IMR-90 (cell line): ENCODE measurements around a stretch of chr10.

DNA sequence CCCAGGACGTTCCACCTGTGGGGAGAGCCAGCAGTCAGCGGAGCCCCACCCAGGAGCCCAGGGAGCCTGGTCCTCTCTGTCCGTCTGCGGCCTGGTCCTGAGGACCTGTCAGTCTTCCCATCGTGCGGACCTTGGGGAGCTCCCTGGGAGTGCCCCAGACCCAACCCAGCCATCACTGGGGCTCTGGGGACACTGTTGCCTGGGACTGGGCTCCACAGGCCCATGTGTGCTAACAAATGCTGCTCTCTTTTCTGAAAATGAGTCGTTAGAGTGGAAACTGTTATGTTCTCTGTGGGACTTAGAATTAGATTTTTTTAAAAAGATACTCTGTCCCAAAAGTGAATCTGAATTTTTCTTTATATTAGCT lies 143.9 kb downstream of the WDR37 start:
- RRBS, result no CpG with 5 or more reads among the region's 7 CpGs
CAGE:
- cytosol, long polyA plus RNA, result no peak
- long polyA plus RNA, result no peak
- nucleus, long polyA plus RNA, result no peak

- RRBS, result no CpG with 5 or more reads among the region's 13 CpGs
CAGE:
- cytosol, long polyA plus RNA, result no peak
- long polyA plus RNA, result no peak
- nucleus, long polyA plus RNA, result no peak
Observed at GRCh38 chr10:2781581-2782019, 285.7 kb upstream of the PFKP start.

DNA sequence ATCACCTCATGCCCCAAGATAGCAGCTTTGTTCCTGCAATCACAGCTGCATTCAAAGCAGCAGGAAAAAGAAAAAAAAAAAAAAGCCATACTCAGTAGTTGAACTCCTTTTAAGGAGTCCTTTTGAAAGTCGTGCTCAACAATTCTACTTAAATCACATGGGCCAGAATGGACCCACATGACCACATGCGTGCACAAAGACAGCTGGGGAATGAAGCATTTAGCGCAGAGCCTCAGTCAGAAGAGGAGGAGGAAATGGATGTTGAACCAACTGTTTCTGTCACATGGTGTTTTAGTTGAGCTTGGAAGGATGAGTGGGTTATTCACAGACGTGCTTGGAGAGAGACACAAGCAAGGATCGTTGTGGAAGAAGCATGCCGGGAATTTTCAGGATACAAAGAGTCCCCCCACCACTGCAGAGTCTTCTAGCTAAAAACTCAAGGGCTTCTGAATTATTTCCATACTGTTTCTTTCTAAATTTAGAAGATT lies 13.0 kb upstream of the PFKP start:
- RRBS, result no CpG with 5 or more reads among the region's 6 CpGs
CAGE:
- cytosol, long polyA plus RNA, result no peak
- long polyA plus RNA, result no peak
- nucleus, long polyA plus RNA, result no peak

GRCh38 chr10:3090816-3091264 lies 23.5 kb downstream of the PFKP start:
- RRBS, result no CpG with 5 or more reads among the region's 5 CpGs
CAGE:
- cytosol, long polyA plus RNA, result no peak
- long polyA plus RNA, result no peak
- nucleus, long polyA plus RNA, result no peak

GRCh38 chr10:3197314-3198191 lies 25.0 kb upstream of the PITRM1 start:
- RRBS, result 7% methylated on average over 5 of the region's 27 CpGs
CAGE:
- cytosol, long polyA plus RNA, result no peak
- long polyA plus RNA, result no peak
- nucleus, long polyA plus RNA, result no peak

DNA sequence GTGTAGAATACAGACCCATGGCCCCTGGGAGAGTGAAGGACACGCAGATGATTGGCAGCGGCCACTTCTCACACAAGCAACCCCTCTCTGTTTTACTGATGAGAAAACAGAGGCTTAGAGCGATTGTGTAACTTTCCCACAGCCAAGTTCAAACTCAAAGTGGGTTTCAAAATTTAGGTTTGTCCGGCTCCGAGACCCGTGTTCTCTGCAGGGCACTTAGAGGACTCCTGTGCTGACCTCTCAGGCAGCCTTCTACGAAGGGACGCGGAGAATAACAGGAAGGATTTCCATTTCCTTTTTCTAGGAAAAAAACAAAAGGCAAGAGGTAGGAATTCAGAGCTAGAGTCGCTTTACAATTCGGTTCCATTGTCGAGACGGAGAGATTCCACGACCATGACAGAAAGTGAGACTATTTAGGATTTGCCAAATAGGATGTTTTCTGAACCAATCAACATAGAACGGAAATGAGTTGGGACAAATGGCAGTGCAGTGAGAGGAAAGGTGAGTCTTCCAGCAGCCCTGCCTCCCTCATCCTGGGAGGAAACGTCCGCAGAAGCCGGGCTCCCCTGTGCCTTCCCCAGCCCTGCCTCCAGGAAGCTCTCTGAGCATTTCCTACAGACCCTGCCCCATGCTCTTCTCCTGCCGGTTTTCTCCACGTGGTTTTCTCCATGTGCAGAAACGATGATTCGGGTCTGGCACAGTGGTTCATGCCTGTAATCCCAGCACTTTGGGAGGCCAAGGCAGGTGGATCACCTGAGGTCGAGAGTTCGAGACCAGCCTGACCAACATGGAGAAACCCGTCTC lies 67.8 kb upstream of the PITRM1 start:
- RRBS, result 94% methylated on average over 2 of the region's 25 CpGs
CAGE:
- cytosol, long polyA plus RNA, result no peak
- long polyA plus RNA, result no peak
- nucleus, long polyA plus RNA, result no peak

DNA sequence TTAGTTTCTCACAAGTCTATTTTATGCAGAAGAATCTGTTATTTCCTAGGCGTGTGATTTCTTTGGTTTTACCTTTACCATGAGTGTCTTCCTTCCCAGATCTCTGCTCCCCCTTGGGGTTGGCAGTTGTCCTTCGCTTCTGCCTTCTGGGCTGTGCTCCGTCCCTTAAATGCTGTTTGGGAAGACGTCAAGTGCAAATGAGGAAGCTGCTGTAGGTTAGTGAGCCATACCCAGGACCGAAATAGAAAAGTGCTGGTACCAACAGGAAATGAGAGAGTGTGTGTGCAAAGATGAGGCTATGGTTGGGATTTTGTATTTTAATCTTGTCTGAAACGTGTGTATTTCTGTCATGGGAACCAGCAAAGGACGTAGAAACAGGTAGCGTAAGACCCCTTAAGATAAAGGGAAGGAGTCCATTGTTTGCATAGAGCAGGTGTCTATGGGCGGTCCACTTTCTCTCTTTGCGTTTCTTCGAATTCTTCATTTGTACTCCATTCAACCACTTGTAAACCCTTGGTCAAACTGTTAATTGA lies 299.7 kb downstream of the KLF6 start:
- RRBS, result no CpG with 5 or more reads among the region's 11 CpGs
CAGE:
- cytosol, long polyA plus RNA, result no peak
- long polyA plus RNA, result no peak
- nucleus, long polyA plus RNA, result no peak

DNA sequence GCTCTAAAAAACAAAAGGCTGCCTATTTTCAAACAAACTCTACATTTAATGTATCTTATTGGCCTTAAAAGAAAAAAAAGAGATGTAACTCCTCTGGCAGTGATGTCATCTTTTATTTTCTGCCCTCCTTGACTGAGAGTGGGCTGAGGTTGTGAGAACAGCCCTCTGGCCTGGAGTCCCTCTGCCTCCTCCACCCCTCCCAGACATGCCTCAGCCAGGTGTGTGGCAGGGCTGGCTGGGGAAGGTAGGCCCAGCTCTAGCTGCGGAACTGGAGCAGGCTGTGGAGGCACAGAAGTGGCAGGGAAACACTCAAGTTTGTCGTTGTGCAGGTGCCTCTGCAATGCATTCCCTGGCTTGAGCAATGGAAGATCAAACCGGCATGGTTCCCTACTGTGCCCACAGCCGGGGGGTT lies 9.1 kb downstream of the KLF6 start:
- RRBS, result no CpG with 5 or more reads among the region's 4 CpGs
CAGE:
- cytosol, long polyA plus RNA, result no peak
- long polyA plus RNA, result no peak
- nucleus, long polyA plus RNA, result no peak

DNA sequence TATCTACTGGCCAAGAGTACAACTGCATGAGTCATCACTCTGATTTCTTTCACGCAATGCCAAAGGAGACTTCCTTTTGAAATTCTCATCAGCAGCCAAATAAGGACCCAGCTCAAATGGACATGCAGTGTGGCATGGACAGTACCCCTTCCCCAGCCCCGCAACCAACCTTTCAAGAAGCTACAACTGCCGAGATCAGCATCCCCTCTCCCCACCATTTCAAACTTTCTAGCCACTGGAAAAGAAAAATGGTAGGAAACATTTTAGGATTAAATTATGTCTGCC lies 2.0 kb downstream of the KLF6 start:
- RRBS, result no CpG with 5 or more reads among the region's 3 CpGs
CAGE:
- cytosol, long polyA plus RNA, result no peak
- long polyA plus RNA, result no peak
- nucleus, long polyA plus RNA, result start-site peak on the plus strand centred at position 34 of the sequence, 322 bp wide, 11 and 25 reads in 2 replicates

DNA sequence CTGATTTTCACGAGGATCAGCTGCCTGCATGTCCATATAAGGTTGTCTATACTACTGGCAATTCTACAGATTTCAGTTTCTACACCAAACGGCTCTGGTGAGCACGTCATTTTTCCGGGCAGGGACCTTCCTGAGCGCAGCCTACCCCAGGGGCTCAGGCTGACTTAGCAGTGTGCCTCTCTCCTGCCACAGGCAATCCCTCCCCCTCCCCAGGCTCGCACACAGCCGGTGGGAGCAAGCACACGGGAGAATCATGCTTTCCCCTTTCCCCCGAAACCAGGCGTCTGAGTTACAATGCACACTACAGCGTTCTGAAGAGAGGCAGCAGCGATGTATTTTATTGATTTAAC lies 1.7 kb downstream of the KLF6 start:
- RRBS, result 0% methylated on average over 2 of the region's 12 CpGs
CAGE:
- cytosol, long polyA plus RNA, result no peak
- long polyA plus RNA, result no peak
- nucleus, long polyA plus RNA, result start-site peak on the plus strand centred at position 205 of the sequence, 99 bp wide, 27 and 23 reads in 2 replicates

DNA sequence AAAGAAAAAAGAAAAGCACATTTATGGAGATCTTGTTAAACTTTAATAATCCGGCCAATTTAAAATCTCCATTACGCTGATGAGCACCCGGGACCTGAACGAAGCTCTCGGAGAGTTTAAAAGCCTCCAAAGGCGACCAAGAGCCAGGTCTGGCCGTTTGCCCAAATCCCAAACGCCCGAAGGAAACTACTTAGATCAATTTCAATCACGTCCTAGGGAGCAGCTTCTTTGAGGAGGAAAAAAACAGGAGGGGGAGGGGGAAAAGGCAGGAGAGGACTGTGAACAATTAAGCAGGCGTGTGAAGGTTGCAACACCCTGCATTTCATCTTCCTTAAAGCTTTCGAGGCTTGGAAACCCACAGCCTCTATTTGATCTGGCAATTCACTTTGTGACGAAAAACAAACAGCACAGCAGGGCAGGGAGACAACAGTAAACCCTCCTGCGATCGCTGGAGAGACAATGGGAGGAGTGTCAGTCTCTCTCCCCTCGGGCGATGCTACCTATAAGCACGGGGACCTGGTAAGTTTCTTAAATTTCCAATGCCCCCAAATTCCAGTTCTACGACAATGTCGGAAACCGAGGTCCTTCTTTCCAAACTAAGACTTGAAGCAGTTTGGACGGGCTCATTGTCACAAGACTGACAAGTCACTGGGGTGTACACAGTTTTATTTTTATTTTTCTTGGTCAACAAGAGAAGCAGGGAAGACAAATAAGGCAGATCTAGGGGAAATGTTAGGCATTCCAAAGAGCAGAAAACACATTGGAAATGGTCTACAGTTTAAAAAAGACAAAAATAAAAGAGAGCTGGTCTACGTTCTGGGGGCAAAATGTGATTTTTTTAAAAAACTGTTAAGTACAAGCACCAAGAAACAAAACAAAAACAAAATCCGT lies 1.1 kb downstream of the KLF6 start:
- RRBS, result 0% methylated on average over 2 of the region's 24 CpGs
CAGE:
- cytosol, long polyA plus RNA, result no peak
- long polyA plus RNA, result no peak
- nucleus, long polyA plus RNA, result no peak

DNA sequence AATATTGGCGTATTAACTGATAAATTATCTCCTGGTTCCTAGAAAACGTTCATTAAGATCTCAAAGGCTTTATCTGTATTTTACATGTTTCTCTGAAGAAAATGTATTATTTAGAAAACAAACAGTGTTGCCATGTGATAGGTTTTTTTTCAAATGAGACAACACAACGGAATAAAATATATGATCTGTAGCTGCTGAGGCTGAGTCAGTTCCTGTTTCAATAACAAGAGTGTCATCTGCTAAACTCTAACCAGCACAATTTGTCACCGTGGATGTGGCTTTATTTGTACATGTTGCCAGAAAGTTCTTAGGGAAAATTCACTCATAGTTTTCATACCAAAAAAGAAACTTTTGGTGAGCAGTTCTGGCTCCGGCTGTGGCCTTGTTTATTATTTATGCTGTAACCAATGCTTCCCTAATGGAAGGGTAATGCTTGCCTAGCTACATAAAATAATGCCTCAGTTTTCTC lies 20.2 kb upstream of the KLF6 start:
- RRBS, result no CpG with 5 or more reads among the region's 5 CpGs
CAGE:
- cytosol, long polyA plus RNA, result no peak
- long polyA plus RNA, result no peak
- nucleus, long polyA plus RNA, result no peak

DNA sequence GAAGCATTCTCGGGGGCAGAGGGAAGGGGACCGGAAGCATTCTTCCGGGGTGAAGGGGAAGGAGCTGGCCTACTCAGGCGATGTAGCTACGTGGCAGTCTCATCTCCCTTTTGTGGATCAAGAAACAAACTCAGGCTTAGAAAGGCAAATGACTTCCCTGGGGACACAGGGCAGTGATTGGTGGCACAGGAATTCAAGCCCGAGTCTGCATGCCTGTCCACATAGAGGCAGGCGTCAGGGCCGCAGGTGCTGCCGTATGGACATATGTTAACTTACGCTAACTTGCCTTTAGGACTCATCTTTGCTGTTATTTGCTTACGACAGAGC lies 42.2 kb upstream of the KLF6 start:
- RRBS, result no CpG with 5 or more reads among the region's 11 CpGs
CAGE:
- cytosol, long polyA plus RNA, result no peak
- long polyA plus RNA, result no peak
- nucleus, long polyA plus RNA, result no peak

- RRBS, result no CpG with 5 or more reads among the region's 1 CpG
CAGE:
- cytosol, long polyA plus RNA, result no peak
- long polyA plus RNA, result no peak
- nucleus, long polyA plus RNA, result no peak
Observed at GRCh38 chr10:3872348-3872628, 87.3 kb upstream of the KLF6 start.

GRCh38 chr10:3873517-3874495 lies 88.8 kb upstream of the KLF6 start:
- RRBS, result no CpG with 5 or more reads among the region's 8 CpGs
CAGE:
- cytosol, long polyA plus RNA, result no peak
- long polyA plus RNA, result no peak
- nucleus, long polyA plus RNA, result no peak

DNA sequence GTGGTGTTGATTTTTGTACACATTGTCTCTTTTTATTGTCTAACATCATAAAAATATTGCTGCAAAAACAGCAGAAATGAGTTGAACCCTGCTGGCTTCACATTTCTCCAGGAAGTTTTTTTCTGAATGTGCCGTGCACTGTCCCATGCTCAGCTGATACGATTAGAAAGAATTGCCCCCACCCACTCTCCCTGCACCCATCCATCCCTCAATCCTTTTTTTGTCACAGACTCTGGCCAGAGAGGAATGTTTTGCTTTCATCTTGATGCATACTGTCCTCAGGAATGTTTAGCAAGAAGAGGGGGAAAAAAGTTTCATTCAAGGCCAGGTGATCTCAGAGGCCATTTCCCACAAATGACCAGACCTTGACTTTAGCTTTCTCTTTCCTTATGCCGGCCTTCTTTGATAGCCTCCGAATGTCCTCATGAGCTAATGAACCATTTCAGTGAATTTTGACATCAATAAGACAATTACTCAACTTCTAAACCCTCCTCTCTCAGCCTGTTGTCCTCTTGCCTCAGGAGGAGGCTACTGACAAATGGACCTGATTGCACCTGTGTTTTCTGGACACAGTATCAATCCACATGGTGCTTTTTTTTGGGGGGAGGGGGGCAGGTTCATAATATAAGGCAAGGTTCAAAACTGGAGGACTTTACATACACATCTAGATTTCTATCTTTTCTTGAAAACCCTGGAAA lies 105.0 kb upstream of the KLF6 start:
- RRBS, result no CpG with 5 or more reads among the region's 4 CpGs
CAGE:
- cytosol, long polyA plus RNA, result no peak
- long polyA plus RNA, result no peak
- nucleus, long polyA plus RNA, result no peak

GRCh38 chr10:3904461-3904849 lies 119.4 kb upstream of the KLF6 start:
- RRBS, result no CpG with 5 or more reads among the region's 4 CpGs
CAGE:
- cytosol, long polyA plus RNA, result no peak
- long polyA plus RNA, result no peak
- nucleus, long polyA plus RNA, result no peak

DNA sequence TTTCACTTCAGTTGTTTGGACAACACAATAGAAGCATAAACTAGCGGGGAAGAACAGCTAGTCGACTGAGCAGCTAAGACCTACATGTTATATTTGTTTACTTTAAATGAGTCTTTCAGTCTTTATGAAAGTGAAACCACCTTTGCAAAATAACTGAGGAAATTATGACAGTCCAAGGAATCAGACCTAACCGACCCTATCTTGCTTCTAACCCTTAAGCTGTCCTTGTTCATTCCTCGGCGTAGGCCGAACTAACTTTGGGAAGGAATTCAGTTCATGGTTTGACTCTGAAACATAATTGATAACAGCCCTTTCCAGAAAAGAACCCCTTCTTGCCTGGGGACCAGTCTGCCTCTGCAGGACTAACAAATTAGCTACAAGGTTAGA lies 185.0 kb upstream of the KLF6 start:
- RRBS, result no CpG with 5 or more reads among the region's 6 CpGs
CAGE:
- cytosol, long polyA plus RNA, result no peak
- long polyA plus RNA, result no peak
- nucleus, long polyA plus RNA, result no peak

DNA sequence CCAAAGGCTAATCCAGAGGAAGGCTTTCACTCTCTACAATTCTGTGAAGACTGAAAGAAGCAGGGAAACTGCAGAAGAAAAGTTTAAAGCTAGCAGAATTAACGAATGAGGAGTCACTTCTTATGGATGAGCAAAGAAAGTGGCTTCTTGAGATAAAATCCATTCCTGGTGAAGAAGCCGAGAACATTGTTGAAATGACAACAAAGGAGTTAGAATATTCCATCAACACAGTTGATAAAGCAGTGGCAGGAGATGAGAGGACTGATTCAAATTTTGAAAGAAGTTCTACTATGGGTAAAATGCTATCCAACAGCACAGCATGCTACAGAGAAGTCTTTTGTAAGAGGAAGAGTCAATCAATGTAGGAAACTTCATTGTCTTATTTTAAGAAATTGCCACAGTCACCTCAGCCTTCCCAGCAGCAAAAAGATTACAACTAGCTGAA lies 338.2 kb upstream of the KLF6 start:
- RRBS, result no CpG with 5 or more reads among the region's 2 CpGs
CAGE:
- cytosol, long polyA plus RNA, result no peak
- long polyA plus RNA, result no peak
- nucleus, long polyA plus RNA, result no peak

- RRBS, result no CpG with 5 or more reads among the region's 6 CpGs
CAGE:
- cytosol, long polyA plus RNA, result no peak
- long polyA plus RNA, result no peak
- nucleus, long polyA plus RNA, result no peak
Observed at GRCh38 chr10:4662433-4662898, 163.5 kb upstream of the AKR1E2 start.